Mammary microvascular endothelial cell (primary cell): ENCODE results near the genes SHISA6, ARHGAP44 and CDRT15.

- RAMPAGE, long total RNA = no peak
These were observed at the start of gene SHISA6 for GRCh38 chr17:11240882-11241681. TSS of gene SHISA6 (plus strand) at chr17:11241213.

GRCh38 chr17:11975024-11975549 lies 22.2 kb downstream of the ZNF18 start:
- RAMPAGE, long total RNA = no peak

DNA sequence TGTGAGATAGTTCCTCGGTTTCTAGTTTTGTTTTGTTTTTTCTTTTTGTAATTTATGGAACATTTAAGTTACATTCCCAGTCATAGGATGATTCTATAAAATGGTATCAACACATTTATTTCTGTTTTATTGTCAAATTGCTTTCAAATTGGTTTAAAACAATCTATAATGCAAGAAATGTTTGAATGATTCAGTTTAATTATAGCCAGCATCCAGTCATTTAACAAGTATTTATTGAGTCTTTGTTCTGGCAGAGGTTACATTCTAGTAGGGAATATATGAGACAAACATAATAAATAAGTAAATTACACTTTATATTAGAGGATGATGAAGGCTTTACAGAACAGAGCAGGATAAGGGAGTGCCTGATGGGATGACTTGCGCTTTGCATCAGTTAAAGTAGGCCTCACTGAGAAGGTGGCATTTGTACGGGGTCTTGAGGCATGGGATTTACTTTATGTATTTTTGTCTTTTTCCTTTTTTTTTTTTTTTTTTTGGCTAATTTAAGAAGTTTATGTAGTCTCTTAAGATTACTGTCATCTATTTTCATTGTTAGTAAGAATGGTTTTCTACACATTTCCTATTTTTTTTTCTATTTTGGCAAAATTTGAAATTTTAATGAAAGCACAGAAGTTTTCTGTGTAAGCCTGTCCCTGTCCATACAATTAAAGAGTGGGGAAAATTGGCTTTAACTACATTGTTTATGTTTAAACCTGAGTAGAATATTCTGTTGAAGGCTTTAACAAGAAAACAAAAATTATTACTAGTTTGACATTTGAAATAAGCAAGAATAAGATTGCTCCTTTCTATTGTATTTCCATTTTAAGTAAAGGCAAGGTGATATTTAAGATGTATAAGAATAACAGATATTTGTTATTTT lies 86.5 kb downstream of the MAP2K4 start:
- RAMPAGE, long total RNA = no peak

DNA sequence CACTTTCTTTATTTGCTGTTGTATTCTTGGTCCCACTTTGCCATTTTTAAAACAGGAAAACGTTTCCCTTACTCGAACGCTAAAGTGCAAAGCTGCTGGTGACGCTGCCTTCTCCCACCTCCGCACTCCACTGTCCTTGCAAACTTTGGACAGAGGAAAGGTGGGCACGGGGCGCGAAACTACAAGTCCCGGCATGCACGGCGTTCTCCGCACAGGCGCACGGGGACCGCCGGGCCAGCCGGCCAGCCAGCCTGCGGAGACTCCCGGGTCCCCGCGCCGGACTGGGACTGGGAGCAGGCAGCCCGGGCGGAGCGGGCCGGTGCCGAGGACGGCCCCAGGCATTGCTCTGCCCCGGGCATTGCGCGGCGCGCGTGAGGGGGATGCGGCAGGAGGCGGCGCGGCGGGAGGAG lies at the start of gene ARHGAP44:
Gene ARHGAP44 (plus strand): TSS at position 245 of the 410 bp plus-strand sequence.
- RAMPAGE, long total RNA = no peak

GRCh38 chr17:13562192-13562640 lies 39.5 kb downstream of the HS3ST3A1 start:
- RAMPAGE, long total RNA = no peak

DNA sequence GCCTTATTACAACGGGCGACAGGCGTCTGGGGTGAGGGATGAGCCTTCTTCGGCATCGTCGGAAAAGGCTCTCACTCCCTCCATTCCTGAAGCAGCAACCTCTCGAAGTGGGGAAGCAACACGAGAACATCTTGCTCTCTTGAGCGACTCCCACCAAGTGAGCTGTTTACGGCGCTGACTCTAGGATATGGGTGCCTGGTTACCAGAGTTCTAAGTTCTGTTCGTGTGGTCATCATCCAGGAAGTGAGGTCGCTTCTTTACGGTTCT lies at the start of gene CDRT15:
Gene CDRT15 (minus strand): TSS at position 159 of the 267 bp plus-strand sequence.
- RAMPAGE, long total RNA = no peak

DNA sequence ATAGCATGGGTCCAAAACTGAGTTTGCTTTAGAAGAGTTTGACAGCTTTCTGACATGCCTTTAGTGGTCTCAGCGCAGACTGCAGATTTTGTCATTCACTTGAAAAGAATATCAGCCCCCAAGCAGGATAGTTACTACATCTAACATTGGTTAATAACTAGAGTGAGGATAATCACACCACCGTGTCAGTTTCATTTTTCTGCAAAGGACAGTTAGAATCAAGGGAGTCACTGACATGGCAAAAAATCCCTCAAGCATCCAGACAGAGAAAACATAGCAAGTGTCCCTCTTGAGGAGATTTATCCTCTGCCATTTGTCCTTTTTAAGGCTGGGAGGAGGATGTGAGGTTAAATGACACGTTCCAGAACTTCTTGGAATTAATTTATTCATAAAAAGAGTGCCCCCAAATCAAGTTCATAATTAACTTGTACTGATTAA lies 5.2 kb downstream of the HS3ST3B1 start:
- RAMPAGE, long total RNA = no peak

DNA sequence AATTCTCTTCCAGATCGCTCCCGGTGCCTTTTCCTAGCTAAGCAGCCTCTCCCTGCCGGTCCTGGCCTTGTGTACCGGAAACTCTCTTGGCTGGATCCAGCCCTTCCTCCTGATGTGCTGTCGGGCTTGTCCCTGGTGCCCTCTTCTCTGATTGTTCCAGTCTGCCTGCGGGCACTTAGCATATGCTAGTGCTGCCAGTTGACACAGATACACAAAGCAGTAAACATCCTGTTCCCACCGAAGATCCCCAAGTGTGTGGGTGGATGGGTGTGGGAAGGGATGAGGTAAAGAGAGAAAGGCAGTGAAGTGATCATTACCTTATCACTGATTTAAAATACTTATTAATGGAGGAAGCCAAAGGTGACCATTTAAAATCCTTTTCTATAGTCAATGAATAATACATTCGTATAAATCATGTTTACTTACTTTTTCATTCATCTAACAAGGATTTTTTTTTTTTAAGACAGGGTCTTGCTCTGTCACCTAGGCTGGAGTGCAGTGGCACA lies 9.8 kb downstream of the HS3ST3B1 start:
- RAMPAGE, long total RNA = no peak

GRCh38 chr17:14321273-14321529 lies 20.3 kb downstream of the HS3ST3B1 start:
- RAMPAGE, long total RNA = no peak

DNA sequence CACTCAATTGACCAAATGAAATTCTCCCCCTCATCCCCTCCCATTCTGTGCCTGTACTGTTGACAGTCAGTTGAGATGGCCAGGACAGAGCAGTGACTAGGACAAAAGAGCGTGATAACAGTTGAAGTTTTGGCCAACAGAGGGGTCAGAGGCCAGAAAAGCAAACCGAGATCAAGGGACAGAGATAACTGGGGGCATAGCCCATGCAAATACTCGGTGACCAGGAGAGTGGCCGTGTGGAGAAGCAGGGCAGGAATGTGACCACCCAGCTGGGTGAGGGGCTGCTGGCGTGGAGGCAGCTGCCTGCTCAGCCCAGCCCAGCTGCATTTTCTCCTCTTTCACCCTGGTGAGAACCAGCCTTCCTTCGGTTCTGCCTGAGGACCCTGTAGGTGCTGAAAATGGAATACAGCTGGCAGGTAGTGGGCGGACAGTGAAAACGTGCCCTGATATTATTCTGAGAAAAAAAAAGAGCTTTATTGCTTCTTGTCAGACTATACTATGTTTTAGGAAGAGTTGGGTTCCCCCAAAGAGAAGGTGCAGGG lies 72.3 kb downstream of the HS3ST3B1 start:
- RAMPAGE, long total RNA = no peak

- RAMPAGE, long total RNA = no peak
These were observed 460.1 kb downstream of the HS3ST3B1 start for GRCh38 chr17:14760970-14761335.

GRCh38 chr17:15255598-15256298 lies 9.4 kb downstream of the PMP22 start:
- RAMPAGE, long total RNA = no peak

DNA sequence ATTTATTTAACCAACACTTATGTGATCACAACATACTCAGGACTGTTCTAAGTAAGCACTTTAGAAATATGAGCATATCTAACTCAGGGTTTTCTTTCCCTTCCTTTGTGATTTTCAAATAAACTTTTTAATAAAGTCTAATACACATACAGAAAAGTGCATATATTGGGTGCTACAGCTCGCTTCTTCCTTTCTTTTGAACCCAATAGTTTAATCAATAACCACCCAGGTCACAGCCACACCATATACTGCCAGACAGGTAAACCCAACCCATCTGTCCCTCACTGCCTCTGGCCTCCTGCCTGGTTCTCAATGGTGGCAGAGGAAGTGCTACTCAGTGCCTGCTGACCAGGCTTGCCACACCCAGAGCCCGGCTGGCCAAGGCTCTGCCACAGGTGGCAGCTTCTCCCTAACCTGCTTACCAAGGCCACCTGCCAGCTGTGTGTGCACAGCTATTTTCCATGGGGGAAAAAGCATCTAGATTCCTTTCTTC lies 669 bp downstream of the PMP22 start:
- RAMPAGE, long total RNA = no peak

GRCh38 chr17:15264904-15265225 lies 261 bp downstream of the PMP22 start:
- RAMPAGE, long total RNA = no peak

DNA sequence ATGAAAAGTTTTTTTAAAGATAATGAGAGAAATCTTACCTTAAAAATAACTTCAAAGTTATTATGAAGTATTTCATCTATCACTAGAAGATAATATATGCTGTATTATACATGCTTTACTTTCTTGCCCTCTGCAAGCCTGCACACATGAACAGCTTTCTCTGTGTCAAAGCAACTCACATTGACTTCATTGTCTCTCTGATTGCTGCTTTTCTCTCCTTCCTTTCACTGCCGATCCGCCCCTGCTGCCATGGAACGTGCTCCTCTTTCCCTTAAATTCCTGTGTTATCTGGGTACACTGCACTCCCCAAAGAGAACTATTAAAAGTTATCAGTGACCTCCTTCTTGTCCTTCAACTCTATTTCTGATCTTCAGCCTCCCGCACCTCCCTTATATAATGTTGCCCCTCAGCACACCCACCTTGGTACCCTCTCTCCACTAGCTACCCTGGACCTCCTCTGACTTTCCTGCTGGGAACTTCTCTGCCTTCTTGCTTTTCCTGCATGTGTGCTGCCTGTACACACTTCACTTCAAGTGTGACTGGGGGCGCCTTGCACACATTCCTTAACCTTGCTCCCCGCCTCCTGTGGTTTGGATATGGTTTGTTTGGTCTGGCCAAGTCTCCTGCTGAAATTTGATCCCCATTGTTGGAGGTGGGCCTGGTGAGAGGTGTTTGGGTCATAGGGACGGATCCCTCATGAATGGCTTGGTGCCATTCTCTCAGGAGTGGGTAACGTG lies 26.6 kb upstream of the PMP22 start:
- RAMPAGE, long total RNA = no peak

- RAMPAGE, long total RNA = no peak
These were observed 57.7 kb downstream of the CDRT4 start for GRCh38 chr17:15409461-15410400.

GRCh38 chr17:15414451-15415602 lies 52.6 kb downstream of the CDRT4 start:
- RAMPAGE, long total RNA = no peak

- RAMPAGE, long total RNA = no peak
These were observed 25.0 kb upstream of the CDRT4 start for GRCh38 chr17:15492309-15492981.

DNA sequence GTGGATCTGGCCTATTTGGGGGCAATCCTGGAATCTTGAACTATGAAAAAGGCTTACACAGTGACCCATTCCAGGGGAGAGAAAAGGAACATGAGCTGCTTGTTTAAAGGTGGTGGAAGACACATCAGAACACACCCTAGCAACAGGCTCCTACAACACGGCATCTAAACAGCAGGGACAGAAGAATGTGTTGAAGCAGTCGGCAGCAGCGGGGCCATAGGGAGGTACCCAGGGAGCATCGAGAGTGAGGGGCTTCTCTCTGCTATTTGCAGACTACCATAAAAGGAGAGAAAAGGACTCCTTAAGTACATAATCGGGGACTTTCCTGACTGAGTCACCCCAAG lies 26.3 kb upstream of the FBXW10B start:
- RAMPAGE, long total RNA = no peak

GRCh38 chr17:15655024-15655663 lies 29.0 kb downstream of the TRIM16 start:
- RAMPAGE, long total RNA = no peak